H7 (cell line): ENCODE measurements around a stretch of chr21.

GRCh38 chr21:41432528-41433209 lies 6.6 kb downstream of the MX1 start:
- RAMPAGE, long total RNA, result no peak

DNA sequence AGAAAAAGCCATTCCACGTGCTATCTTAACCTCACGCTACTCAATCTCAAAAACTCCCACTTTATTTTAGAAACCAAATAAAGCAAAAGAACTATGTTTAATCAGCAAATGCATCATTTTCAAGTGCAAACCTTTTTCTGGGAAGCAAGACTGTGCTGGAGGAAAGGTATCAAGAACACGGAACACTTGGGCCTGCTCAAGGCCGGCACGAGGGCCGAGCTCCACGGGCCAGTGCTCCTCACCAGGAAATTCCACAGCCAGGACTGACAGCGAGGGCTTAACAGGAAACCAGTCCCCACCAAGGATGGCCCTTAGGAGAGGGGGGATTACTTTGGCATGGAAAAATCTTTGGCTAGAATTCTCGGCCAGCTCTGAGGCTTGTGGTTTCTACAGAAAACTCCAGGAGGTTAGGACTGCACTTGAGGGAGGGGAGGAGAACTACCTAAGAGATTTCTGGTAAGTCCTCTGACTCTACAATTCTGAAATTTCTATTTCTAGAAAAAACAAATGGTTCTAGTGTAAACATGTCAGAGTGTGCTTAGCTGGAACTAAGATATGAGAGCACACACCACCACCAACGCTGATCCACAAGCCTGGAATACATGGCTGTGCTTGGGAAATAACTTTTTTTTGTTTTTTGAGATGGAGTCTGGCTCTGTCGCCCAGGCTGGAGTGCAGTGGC lies 22.1 kb downstream of the TMPRSS2 start:
- RAMPAGE, long total RNA, result no peak

GRCh38 chr21:41506147-41506957 lies 1.6 kb downstream of the TMPRSS2 start:
- RAMPAGE, long total RNA, result no peak

DNA sequence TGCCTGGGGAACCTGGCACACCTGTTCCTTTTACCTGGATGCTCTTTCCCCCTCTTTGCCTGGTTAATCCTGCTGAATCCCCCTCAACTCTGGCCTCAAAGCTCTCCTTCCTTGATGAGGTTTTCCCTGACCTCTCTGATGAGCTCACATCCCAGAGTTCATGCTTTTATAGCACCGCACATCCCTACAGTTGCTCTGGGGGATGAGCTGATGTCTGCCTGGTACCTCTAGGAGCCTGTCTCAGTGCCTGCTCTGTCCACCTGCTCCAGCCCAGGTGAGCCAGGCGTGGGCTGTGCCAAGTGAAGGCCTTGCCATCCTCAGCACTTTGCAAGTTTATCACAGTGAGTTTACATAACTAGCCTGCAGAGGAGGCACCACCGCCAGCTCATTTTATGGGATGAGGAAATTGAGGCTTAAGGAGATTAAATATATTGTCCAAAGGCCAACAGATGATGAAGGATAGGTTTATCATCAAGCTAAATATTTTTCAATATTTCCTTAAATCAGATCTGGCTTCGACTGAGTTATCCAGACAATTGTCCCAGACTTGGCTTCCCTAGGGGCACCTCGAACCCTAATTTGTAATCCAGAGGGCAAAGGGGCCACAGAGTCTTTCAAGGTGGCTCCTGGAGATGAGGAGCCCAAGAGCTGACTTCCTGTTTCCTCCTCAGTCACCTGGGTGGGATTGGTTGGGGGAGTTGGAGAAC lies 58.7 kb upstream of the TMPRSS2 start:
- RAMPAGE, long total RNA, result no peak

GRCh38 chr21:41616067-41616648 lies 108.2 kb upstream of the TMPRSS2 start:
- RAMPAGE, long total RNA, result no peak

GRCh38 chr21:41812011-41812347 lies 45.1 kb upstream of the RIPK4 start:
- RAMPAGE, long total RNA, result no peak

DNA sequence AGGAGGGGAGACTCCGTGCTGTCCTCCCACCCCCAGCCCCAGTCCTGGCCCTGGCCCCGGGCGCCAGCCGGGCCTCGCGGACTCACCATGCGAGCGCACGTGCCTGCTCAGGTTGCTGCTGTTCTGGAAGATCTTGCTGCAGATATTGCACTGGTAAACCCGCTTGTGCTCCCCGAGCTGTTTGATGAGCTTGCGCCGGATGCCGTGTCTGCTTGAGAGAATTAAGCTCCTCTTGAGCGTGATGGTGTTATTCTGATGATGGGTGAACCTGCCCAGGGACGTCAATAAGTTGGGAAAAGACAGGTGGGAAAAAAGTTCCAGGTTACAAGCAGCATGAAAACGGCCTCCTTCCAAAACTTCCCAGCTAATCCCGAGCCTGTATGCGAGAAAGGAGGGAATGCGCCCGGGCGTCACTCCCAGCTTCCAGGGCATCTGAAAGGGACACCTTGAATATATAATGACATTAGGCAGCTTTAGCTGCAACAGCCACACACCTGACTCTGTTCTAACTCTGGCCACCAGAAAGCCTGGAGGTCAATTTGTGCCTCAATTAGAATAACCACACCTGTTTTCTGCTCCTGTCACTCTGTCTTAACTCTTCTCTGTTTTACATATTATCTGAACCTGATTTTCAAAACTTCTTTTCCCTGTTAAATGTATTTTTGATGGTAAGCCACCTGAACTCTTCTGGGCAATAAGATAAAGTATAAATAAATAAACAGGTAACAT lies 42.6 kb downstream of the PRDM15 start:
- RAMPAGE, long total RNA, result no peak

GRCh38 chr21:41990902-41991689 lies 19.1 kb downstream of the ZBTB21 start:
- RAMPAGE, long total RNA, result no peak

DNA sequence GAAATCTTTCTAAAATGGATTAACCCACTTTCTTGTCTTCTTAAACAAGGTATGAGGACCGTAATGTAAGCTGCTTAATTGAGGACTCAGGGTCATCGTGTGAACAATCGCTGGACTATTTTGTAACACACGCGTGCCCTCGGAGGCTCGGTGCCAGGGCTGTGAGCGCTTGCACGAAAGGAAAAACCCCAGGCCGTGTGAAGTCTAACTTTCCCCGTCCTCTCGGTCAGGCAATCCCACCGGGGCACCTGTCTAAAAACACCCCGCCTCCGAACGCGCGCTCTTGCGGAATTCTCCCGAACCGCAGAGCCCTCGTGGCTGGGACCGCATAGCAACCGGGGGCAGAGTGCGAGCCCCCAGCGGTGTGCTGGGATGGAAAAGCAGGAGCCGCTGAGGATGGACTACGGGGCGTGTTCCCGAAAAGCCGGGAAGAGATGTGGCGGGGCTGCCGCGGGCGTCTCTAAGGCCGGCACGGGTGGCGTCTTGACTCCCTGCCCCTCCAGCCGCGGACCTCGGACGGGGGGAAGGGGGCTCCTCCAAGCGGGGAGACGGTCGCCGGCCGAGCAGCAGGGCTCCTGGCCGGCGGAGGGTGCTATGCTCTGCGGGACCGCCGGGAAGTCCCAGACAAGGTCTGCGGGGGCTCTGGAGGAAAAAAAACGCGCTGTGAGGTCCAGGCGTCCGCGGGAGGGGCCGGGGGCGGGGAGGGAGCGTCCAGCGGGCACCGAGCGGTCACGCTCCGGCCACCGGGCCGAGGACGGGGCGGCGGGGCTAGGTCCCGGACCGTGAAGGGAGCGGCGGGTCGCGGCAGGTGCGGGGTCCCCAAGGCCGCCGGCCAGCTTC lies 984 bp downstream of the ZBTB21 start:
- RAMPAGE, long total RNA, result no peak

GRCh38 chr21:42025357-42025809 lies 15.2 kb upstream of the ZBTB21 start:
- RAMPAGE, long total RNA, result no peak

GRCh38 chr21:42063046-42063502 lies 8.0 kb upstream of the UMODL1 start:
- RAMPAGE, long total RNA, result no peak

DNA sequence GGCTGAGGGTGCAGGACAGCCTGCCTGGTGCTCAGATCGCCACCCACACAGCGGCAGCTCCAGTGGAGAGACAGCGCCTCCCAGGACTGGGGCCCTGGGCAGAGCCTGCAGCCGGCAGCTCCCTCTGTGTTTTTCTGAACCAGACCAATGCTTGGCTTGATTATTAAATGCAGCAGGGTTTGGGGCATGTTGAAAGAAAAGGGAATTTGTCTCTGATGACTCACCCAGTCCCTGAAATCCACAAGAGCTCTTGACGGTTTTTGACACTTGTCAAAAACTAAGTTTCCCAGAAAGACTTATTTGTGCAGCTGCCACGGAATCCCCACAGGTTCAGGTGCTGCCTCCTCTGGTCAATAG lies 54.7 kb downstream of the UMODL1 start:
- RAMPAGE, long total RNA, result no peak

DNA sequence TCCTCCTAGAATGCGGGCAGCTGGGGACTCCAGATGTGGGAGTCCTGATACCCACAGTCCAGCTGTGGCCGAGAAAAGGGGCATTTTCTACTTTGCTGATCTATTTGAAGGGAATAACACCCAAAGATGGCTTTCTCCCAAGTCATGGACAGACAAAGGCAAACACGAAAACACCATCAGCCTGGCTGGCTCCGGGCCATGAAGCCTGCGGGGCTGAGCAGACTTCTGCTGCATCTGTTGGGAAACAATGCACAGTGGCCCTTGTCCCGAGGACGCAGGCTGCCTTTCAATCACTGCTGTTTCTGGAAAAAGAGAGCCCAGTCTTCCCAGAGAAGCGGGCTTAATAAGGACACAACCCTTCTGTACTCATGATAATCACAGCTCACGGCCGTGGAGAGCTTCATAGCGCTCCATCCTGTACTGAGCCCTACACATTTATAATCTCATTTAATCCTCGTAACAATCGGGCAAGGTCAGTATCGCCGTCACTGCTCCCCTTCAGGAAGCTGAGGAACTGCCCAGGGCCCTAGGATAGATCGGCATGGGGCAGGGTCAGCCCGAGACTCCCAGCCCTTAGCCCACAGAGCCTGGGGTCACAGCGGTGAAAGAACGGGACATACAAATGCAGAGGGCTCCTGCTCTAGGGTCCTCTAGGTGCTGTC lies 61.9 kb upstream of the ABCG1 start:
- RAMPAGE, long total RNA, result no peak

- RAMPAGE, long total RNA, result no peak
Observed at GRCh38 chr21:42191981-42192439, 26.9 kb upstream of the ABCG1 start.

GRCh38 chr21:42227830-42228478 lies 9.0 kb downstream of the ABCG1 start:
- RAMPAGE, long total RNA, result no peak

- RAMPAGE, long total RNA, result no peak
Observed at GRCh38 chr21:42235558-42236584, 16.9 kb downstream of the ABCG1 start.

GRCh38 chr21:42298090-42298974 lies 16.9 kb downstream of the TFF3 start:
- RAMPAGE, long total RNA, result no peak

DNA sequence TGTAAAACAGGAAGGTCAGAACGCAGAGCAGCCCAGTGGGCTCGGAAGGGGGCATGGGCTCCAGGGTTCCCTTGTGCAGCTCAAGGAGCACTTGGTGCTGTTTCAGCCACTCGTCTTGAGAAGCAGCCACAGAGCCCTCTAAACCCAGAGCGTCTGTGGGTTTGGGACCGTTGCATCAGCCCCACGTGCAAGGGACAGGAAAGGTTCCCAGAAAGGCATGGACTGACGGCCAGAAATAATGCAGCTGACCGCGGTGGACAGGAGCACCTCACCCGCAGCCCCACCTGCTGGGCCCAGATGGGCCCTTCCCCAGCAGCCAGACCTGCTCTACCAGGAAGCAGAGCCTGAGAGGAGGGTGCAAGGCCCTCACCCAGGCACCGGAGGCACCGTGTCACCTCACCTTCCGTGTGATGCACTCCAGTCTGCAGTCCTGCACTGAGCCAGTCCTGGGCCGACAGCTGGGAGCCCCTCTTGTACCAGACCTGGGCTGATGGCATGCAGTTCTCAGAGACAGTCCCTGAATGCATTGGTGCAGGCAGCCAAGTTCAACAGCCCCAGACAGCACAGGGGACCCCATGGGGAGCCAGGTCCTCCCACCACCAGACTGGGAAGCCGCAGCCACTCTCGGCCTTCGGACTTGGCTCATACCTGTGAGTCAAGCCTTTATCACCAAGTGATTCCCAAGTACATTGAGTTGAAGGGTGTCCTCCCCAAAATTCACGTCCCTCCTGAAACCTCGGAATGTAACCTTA lies 4.8 kb upstream of the TFF3 start:
- RAMPAGE, long total RNA, result no peak

GRCh38 chr21:42456353-42456737 lies 39.7 kb downstream of the RSPH1 start:
- RAMPAGE, long total RNA, result no peak

GRCh38 chr21:42523862-42524317 lies 10.2 kb downstream of the SLC37A1 start:
- RAMPAGE, long total RNA, result no peak